ENCODE results near the gene RIOK2.

DNA sequence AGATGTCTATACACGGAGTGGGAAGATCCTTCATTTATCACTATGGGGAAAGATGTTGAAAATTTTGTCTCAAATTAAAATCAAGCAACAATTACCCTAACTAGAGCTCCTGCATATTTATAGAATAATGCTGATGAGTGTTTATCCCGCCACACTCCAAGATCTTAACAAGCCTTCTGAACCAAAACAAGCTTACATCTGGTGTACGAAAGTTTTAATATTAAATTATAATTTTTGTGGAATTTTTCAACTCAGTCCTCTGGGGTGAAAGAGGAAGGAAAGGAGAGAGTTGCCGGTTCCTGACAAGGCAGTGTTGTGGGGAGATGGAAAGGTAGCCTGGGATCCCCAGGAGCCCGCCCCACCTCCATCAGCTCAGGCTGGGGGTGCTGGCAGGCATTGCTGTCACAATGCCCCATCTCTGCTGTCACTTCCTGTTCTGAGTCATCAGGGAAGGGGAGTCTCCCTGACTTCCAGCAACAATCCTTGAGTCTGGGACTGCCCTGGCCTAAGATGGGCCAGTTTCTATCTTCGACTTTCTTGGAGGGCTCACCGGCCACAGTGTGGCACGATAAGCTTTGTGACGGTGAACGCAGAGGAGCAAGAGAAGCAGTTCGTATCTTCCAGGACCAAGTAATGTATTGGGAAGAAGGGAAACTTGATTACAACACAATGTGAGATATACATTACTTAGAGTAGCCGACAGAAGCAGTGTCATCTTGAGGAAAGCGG, 64.5 kb downstream of the ERAP1 start:
- RRBS: no CpG with 5 or more reads among the region's 13 CpGs

GRCh38 chr5:96744263-96745009, 63.3 kb downstream of the ERAP1 start:
- RRBS: no CpG with 5 or more reads among the region's 7 CpGs

- RRBS: no CpG with 5 or more reads among the region's 7 CpGs
Measured at GRCh38 chr5:96750332-96750895, 57.3 kb downstream of the ERAP1 start.

DNA sequence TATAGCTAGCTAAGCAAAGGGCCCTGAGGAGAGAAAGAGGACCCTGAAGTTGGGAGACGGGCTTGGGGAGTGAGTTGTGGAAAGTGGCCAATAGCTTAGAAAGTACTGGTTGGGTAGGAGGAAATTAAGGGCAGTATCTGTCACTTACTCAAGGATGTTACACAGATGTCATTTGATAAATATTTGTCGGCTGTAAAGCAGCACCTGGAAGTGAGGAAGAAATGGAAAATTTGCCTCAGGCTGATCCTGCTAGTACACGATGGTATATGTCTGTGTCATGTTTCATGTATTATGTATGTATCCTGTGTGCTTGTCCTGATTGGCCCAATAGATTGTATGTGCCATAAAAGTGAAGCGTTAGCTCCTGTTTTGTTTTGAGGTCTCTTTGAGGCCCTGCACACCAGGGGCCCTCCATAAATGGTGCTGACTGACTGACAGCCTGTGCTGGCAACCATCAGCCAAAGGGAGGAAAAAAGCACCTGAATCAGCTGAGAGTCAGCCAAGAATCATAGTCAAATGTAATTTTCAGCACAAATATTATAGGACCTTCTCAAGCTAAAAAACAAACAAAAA, 11.9 kb upstream of the LNPEP start:
- RRBS: no CpG with 5 or more reads among the region's 4 CpGs

- RRBS: no CpG with 5 or more reads among the region's 1 CpG
Measured at GRCh38 chr5:97112613-97112812, 29.9 kb downstream of the LIX1 start.

DNA sequence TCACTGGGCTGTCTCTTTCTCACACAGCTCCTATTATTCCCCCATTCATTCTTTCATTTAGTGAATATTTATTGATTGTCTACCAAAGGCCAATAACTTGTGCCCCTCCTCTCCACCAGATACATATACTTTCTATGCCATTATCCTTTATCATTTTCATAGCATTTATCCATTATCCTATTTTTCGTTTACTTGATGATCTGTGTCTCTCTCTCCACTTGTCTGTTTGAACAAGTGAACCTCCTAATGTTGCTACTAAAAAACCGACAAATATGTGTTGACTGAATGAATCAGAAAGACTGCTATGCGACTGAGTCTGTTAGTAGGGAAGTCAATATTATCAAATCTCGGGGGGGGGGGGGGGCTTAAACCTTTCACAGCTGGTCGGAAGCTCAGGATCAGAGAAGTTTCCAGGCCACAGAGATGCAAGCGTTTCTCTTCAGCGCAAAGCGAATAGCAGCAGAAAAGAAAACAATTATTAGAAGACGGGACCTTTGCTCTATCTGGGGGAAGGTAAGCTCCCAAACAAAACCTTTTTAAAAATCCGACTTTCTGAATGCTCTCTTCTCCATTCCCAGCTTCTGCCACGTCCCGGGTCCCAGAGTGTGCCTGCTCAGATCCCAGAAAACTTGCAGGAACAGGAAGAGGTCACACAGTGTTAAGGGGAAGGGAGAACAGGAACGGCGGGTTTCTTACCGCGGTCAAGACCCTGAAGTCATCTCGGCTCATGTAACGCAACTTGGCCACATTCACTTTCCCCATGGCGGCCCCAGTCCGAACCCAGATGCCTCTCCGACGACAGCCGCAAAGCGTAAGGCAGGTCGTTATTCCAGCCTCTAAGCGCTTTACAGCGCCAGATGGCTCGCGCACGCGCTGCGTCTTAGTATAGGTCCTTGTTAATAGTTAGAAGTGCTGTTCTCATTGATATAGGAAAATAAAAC, at the start of gene RIOK2:
RIOK2 (minus strand) TSS at position 818 of the 941 bp plus-strand sequence.
- RRBS: no CpG with 5 or more reads among the region's 32 CpGs

DNA sequence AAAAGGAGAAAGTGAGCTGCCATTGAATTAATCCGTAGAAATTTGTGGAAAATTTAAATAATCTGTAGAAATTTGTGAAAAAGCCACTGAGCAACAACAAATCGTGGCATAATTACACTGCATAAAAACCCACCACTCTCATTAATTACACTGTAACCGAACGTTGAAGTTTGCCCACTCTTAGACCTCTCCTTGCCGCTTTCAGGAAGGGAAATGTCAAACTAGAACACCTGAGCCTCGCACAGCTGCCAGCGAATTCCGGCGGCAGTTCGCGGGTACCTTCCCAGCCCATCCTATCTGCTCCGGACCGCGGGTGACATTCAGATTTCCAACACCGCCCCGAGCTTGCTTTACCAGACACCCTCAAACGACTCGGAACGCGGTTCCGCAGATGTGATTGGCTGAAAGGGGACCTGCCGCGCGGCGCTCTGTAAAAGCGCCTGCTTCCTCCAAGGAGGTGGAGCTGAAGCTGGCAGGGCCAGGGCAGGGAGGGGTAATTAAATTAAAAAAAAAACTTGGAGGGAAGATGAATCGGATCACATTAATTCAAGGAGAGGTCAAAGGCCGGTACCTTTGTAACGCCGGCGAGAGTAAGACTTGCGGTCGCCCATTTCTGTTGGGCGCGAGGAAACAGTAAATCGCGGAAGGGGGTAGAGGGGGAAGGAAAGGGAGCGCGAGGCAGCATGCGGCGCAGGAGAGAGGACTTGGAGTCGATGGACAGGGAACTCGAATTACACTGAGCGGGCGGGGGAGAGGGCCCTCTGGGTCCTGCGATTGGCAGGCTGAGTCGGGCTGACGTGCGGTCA, 523 bp upstream of the RGMB start:
- RRBS: 0% methylated on average over 3 of the region's 49 CpGs

- RRBS: no CpG with 5 or more reads among the region's 5 CpGs
Measured at GRCh38 chr5:98787241-98787741, 13.8 kb downstream of the RGMB start.

DNA sequence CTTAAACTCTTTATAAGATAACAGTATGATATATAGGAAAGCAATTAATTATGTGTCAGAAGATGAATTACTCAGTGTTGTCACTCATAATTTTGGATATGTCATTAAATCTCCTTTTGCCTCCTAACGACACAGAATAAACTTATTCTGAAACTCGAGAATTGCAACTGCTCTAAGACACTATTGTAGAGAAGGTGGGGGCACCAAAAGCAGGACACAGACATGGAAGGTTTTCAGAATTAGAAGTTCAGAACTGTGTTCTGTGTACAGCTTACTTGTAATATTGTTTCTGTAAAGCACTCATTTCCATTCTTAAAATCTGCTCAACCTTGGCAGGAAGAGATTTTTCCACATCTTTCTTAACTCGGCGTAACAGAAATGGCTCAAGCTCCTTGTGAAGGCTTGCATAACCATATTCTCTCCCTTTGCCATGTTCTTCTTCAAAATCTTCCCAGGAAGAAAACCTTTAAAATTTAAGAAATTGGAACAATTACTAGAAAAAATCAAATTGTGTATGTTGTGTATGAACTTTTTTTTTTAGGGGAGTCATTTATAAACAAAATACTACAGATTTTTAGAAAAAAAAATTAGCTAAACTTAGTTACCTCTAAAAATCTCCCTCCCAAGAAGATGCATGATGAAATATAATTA, 36.4 kb downstream of the CHD1 start:
- RRBS: no CpG with 5 or more reads among the region's 4 CpGs

DNA sequence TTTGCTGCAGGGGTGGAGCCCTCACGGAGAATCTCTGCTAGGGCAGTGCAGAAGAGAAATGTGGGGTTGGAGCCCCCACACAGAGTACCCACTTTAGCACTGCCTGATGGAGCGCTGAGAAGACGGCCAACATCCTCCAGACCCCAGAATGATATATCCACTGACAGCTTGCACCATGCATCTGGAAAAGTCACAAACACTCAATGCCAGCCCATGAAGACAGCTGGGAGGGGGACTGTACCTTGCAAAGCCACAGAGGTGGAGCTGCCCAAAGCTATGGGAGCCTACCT, 426.3 kb upstream of the FAM174A start:
- RRBS: no CpG with 5 or more reads among the region's 3 CpGs

GRCh38 chr5:102453487-102454161, 45.2 kb downstream of the SLCO6A1 start:
- RRBS: no CpG with 5 or more reads among the region's 3 CpGs

- RRBS: no CpG with 5 or more reads among the region's 2 CpGs
Measured at GRCh38 chr5:103569263-103569717, 6.7 kb upstream of the NUDT12 start.

DNA sequence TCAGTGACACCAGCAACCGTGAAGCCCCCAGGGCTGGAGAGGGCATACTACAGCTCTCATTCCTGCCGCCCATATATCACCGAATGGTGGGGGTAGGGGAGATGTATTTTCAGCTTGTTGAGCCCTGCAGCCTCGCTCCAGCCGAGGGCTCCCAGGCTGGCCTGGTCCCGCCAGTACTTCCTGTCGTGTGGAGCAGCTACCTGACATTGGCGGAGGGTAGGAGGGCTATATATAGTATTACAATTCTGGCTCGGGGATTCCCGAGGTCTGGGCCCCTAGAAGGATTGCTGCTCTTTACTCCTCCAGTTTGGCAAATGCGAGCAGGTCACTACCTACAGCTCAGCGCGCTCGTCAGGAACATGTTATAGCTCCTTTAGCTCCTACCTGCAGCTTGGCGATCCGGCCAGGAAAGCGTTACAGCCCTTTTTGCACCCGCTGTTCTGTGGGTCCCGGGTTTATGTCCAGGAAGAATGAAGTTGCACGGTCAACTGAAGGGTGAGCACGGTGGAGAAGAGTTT, 1829.8 kb upstream of the NUDT12 start:
- RRBS: no CpG with 5 or more reads among the region's 21 CpGs

DNA sequence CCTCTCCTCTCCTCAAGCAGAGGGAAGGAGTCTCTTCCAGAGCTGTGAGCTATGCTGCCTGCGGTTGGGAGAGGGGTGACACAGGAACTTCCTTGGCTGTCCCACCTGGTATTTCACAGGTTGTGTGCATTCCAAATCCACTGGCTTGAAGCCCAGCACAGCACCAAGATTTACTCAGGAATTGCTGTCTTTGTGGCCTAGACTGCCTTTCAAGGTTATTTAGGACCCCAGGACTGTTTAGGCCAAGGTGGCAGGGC, 318.3 kb downstream of the EFNA5 start:
- RRBS: no CpG with 5 or more reads among the region's 1 CpG

DNA sequence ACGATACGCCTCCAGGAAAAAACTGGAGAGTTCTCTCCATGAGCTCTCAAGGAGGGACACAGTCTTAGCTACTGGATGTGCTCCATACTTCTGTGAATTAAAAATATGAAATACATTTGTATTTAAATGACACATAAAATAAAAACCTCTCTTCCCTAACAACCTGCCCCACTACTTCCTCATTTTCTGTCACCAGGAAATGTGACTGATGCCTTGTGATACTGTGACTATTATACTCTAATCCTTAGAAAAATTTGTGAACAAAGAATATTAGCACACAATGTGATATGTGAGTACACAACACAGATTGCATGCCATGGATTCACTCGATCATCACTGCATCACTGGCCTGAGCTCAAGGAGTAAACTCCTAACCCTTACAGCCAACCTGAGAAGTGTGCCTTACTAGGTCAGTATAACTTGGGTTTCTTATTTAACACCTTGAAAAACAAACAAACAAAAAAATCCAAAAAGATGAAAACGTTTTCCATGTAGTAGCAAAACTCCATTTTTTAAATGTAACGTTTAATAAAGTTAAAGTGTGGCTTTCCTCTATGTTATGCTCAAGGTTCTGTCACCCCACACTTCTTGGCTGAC, 280.9 kb downstream of the EFNA5 start:
- RRBS: no CpG with 5 or more reads among the region's 5 CpGs

DNA sequence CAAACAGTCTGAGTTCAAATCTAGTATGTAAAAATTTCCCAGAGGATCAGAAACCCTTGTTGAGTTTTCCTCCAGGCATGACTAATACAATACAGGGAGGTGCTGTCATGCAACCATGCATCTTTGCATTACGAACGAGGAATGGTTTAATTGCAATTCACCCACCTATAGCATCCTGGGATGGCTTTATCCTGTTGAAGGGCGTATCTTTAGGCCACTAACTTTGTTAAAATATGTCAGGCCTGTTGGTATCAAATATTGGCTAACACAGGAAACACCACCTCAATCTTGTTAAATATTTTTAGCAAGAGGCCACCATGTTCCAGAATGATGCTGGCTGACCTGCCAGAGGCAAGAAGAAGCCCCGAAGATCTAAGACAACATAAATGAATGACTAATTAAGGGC, 196.3 kb downstream of the EFNA5 start:
- RRBS: no CpG with 5 or more reads among the region's 4 CpGs

DNA sequence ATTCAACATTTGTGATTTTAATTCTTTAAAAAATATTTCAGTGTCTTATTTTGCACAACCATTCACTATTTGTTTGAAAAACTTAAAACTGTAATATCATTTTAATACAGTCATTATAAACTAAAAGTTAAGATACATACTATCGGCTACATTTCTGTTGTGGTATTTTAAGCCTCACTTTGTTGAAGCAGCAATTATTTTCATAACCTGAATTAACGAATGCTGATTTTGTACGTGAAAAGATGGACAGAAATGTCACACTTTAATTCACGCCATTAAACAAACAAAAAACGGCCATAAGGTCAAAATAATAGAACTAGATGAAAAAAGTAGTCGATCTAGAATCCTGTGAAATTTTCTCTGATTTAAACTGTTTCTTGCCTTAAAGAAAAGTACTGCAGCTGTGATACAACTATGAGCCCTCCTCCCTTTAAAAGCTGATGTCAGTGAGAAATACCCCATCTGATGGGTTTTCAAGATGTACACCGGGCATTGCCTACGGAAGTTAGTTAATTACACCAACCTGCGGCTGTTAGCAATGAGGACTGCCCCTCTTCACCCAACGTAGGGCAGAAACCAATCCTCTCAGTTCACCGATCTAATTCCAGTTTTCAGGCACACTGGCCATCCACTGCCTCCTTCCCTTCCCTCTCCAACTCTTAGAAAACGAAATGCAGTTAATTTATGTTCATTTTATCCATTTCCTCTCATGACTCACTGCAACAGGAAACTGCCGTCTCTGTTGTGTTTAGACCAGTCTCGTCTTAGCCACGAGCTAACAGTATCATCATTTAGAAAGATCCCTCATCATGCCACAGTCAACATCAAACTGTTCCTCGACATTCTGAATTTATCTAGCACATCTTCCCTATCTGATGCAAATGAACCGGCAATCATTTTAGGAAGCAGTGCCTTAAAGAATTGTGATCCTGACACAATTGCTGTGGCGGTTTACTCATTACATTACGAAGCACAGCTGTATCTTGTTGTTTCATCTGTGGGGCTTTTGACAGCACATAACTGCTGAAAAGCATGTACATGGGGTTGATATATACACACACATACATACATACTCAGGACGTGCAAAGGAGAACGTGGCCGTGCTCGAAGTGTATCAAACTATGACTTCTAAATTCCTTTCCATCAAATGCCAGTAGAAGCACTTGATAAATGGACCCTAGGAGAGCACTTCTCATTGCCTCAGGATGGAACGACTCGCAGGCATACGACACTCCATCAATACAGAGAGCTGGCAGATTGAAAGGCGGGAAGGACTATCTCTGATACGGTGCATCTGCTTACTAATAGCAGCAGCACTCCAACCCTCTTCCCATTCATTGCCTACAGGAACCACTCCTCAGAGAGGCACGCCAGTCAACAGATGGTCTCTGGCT, 168.7 kb downstream of the EFNA5 start:
- RRBS: no CpG with 5 or more reads among the region's 29 CpGs

DNA sequence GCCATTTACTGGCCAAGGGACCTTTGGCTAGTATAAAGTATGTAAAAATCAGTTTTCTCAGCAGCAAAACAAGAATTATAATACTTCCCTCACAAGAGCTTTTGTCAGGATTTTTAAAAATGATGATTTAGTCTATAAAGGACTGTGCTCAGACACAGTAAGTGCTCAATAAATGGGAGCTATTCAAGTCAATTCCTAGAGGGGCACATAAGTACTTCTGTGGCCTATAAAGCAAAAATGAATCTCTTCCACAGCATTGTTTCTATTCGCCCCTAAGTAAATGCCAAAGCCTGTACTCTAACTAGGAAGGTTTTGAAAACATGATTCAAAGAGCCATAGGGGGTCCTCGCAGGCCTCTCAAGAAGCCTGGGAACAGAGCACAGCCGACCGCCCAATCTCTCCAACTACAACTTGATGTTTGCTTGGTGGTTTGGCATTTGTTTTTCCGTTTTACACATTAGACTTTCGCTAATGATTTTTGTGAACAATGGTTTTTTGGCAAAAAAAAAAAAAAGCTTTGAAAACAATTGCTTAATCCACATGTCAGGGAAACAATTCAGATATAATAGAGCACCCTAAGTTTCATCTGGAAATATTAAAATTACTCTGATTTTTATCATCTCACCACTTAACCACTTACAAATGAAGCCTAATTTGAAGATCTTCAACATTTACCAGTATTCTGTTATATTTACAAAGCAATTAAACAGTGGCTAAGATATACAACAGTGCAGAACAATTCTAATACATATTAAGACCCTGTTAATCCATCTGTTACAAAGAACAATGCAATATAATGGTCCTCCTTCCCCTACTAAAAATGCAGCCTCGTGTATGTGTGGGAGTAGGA, 19.3 kb downstream of the EFNA5 start:
- RRBS: no CpG with 5 or more reads among the region's 7 CpGs